Lung (tissue), 4 donors: ENCODE measurements around a stretch of chr10.

- PRO-cap = no peak
- RAMPAGE, long total RNA = no peak
- RRBS = no CpG with 5 or more reads among the region's 9 CpGs
Measured at GRCh38 chr10:127939175-127940345, 32.7 kb downstream of the PTPRE start.

GRCh38 chr10:128048739-128049325 lies 77.4 kb downstream of the MKI67 start:
- PRO-cap = no peak
- RAMPAGE, long total RNA = no peak
- RRBS = no CpG with 5 or more reads among the region's 9 CpGs

DNA sequence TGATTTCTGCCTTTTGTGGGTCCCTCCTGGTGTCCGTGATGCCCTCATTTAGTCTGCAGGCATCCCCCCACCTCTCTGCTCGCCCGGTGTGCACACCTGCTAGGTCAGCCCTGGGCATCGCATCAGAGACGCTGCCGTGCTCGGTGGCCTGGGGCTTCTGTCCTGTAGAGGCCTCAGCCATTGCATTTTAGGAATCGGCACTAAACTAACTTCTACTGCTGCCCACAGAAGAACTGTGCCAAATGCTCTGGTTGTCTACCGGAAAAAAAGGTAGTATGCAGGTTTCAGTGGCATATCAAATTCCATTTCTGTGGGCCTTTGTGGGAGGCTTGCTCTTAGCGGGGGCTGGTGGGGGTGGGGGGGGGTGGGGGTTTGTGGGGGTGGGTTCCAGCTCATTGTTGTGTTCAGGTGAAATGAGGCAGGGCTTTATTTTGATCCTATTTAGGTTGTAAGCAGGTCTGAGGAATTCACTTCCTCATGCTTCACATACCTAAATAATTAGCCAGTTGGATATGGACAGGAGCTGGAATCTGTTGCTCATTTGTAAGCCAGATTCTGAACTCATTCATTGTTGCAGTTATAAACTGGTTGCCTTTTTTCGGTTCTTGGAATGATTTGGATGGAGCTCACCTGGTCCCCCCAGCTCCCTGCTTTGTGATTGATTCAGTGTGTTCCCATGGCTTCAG lies 64.5 kb downstream of the MGMT start:
- PRO-cap = no peak
- RAMPAGE, long total RNA = no peak
- RRBS = no CpG with 5 or more reads among the region's 11 CpGs

GRCh38 chr10:129777577-129777987 lies 186.5 kb downstream of the EBF3 start:
- PRO-cap = no peak
- RAMPAGE, long total RNA = no peak
- RRBS = no CpG with 5 or more reads among the region's 19 CpGs

- PRO-cap = no peak
- RAMPAGE, long total RNA = no peak
- RRBS = 7% methylated on average over 8 of the region's 47 CpGs
Measured at GRCh38 chr10:129962594-129963273, 1.3 kb downstream of the EBF3 start.

DNA sequence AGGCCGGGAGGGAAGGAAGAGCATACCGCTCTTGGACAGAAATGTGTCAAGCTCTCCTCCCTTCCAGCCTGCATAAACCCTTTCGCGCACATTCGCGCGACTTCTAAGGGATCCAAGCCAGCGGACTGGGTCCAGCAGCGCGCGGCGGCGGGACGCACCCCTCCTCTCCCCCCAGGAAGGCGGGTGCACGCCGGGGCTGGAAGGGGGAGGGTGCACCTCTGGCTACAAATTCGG lies 6.6 kb upstream of the EBF3 start:
- PRO-cap = no peak
- RAMPAGE, long total RNA = no peak
- RRBS = no CpG with 5 or more reads among the region's 18 CpGs

DNA sequence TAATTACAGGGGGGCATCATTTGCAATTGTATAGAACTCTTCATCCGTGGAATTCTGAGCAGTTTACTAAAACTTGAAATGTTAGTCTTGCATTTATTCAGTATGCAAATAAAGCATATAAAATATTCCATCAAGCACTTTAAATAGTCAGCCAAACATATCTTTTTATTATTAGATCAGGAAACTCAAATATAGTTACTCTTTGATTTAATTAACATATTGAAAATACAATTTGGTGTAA lies 92.4 kb downstream of the GLRX3 start:
- PRO-cap = no peak
- RAMPAGE, long total RNA = no peak
- RRBS = no CpG with 5 or more reads among the region's 1 CpG

DNA sequence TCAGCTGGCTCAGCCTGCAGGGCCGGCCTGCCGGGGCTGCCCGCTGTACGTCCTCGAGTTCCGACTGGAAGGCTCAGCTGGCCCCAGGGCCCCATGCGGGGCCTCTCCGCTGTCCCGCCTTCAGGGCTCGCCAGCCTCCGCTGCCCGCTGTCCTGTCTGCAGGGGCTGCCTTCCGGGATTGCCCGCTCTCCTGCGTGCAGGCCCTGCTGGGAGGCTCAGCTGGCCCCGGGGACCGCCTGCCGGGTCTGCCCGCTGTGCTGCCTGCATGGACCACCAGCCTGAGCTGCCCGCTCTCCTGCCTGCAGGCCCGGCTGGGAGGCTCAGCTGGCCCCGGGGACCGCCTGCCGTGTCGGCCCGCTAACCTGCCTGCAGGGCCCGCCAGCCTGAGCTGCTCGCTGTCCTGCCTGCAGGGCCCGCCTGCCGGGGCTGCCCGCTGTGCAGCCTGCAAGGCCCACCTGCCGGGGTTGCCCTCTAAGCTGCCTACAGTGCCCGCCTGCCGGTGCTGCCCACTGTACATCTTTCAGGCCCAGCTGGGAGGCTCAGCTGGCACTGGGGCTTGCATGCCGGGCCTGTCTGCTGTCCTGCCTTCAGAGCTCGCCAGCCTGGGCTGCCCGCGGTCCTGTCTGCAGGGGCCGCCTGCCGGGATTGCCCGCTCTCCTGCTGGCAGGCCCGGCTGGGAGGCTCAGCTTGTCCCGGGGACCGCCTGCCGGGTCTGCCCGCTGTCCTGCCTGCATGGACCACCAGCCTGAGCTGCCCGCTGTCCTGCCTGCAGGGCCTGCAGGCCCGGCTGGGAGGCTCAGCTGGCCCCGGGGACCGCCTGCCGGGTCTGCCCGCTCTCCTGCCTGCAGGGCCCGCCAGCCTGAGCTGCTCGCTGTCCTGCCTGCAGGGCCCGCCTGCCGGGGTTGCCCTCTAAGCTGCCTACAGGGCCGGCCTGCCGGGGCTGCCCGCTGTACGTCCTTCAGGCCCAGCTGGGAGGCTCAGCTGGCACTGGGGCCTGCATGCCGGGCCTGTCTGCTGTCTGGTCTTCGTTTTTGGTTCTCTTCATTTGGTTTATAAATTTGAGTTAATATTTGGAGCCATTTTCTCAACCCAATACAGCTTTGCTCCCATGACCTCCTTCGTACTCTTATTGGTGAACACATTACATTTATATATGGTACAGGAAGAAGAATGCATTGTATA lies 165.1 kb downstream of the GLRX3 start:
- PRO-cap = bidirectional peak, plus-strand start at position 152 of the sequence, minus-strand start at position 138 of the sequence; bidirectional peak, plus-strand start at position 912 of the sequence, minus-strand start at position 752 of the sequence
- RAMPAGE, long total RNA = no peak
- RRBS = 30% methylated on average over 14 of the region's 63 CpGs

GRCh38 chr10:130628134-130628560 lies 492.0 kb downstream of the GLRX3 start:
- PRO-cap = no peak
- RAMPAGE, long total RNA = no peak
- RRBS = no CpG with 5 or more reads among the region's 8 CpGs

GRCh38 chr10:131260219-131260525 lies 51.3 kb downstream of the TCERG1L start:
- PRO-cap = no peak
- RAMPAGE, long total RNA = no peak
- RRBS = 91% methylated on average over 6 of the region's 24 CpGs

- PRO-cap = no peak
- RAMPAGE, long total RNA = no peak
- RRBS = no CpG with 5 or more reads among the region's 3 CpGs
Measured at GRCh38 chr10:131269436-131269785, 42.1 kb downstream of the TCERG1L start.

DNA sequence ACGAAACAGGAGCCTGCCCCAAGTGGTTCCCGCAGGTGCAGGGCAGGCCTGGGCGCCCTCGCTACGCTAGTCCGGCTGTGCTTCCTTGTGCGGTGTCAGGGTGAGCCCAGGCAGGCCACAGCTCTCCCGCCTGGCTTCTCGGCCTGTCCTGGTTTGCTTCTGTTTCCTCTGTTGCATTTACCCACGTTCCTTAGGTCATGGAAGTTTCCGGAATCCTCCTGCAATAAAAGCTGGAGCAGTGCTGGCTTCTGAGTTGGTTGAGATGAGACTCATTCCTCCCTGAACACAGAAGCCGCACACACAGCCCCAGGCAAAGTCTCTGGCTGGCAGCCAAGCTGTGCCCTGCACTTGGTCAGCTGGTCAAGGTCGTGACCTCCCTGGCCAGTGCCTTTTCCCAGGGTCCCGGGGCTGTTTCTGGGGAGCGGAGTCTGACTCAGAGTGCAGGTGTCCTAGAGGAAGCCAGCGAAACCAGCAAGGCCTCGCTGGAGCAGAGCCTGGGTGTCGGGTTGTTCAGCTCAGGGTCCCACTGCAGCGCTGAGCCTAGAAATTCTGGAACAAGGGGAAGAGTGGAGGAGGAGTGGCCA lies 245.8 kb upstream of the PPP2R2D start:
- PRO-cap = no peak
- RAMPAGE, long total RNA = no peak
- RRBS = no CpG with 5 or more reads among the region's 19 CpGs

DNA sequence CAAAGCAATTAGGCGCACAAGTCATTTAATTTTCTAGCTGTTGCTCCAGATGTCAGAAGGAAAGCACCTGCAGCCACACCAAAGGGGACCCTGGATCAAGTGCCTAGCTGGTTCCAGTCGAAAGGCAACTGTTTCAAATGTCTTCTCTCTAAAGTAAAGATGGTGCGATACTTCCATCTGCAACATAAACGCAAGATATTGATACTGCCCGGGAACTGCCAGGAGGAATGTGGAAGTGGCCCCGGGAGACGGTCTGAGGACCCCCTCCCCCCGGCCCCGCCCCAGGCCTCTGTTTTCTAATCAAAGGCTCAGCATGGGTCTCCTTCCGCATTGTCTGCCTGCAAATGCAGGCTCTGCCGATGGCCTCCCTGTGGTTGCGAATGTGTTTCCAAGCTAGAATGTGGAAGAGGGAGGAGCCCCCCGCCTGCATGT lies 224.1 kb upstream of the PPP2R2D start:
- PRO-cap = no peak
- RAMPAGE, long total RNA = no peak
- RRBS = no CpG with 5 or more reads among the region's 13 CpGs

GRCh38 chr10:131885227-131885930 lies 15.4 kb upstream of the PPP2R2D start:
- PRO-cap = no peak
- RAMPAGE, long total RNA = no peak
- RRBS = no CpG with 5 or more reads among the region's 32 CpGs

- PRO-cap = no peak
- RAMPAGE, long total RNA = no peak
- RRBS = no CpG with 5 or more reads among the region's 7 CpGs
Measured at GRCh38 chr10:131903432-131903971, 2.7 kb downstream of the PPP2R2D start.

DNA sequence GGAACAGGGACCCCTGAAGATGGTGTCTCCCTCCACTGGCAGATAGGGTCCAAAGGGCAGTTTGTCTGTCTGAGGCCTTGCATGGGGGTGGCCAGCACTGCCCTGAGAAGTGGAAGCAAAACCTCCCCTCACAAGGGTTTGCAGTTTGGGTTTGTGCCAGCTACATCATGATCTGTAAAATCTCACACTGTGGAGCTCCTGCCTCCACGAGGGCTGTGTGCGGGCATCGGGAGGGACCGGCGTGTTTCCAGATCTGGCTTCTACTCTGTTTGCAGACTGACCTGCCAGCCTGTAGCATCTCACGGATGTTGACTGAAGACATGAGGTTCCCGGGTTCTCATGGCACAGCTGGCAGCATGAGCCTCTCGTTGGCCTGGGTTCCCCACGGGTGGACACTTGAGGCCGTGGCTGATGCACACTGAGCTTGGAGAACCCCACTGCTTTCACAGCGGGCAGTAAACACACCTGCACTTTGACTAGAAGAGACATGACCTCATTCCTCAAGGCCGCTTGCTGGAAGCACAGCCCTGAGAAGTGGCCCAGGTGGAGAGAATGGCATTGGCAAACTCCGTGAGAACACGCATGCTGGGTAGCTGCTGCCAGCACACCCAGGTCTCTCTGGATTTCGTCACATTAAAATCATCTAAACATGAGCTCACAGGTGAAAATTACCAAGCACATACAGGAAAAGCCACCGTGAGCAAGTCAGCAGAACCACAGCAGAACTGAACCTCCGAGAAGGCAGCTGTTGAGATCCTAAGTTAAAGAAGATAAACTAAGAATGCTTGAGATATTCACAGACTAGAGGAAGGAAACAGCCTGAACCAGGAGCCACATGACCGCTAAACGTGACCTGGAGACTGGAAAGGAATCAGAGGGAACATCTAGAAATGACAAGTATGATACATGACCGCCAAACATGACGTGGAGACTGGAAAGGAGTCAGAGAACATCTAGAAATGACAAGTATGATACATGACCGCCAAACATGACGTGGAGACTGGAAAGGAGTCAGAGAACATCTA lies 32.6 kb downstream of the BNIP3 start:
- PRO-cap = no peak
- RAMPAGE, long total RNA = no peak
- RRBS = 97% methylated on average over 4 of the region's 23 CpGs

DNA sequence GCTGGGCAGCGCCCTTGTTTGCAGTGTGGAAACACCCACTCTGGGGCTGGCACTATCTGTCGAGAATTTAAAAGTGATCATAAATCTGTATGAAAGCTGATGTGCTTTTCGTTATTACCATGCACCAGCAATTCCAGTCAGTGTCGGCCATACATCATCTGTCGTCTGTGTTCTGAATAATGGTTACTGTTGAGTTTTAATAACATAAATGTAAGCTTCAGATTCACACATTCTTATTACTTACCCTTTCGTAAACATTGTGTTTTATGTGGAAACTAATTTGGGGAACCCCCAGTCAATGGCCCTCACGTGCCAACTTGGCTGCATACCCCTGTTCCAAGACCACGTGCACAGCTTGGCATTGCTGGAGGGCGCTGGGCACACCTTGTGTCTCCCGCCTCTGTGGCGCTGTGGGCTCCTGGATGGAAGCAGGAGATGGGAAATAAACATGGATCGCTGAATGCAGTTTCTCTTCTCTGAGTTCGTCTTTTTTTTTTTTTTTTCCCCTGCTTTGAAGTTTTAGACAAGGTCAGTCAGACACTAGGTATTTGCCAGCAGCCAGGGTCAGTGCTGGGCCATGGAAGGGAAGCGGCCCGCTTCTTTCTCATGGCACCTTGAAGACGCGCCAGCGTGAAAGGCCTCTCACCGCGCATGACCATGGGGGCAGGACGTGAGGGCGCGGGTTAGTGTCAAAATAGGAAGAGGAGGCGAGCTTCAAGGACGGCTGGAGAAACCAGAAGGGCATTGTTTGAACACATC lies 27.4 kb downstream of the BNIP3 start:
- PRO-cap = no peak
- RAMPAGE, long total RNA = no peak
- RRBS = no CpG with 5 or more reads among the region's 25 CpGs

DNA sequence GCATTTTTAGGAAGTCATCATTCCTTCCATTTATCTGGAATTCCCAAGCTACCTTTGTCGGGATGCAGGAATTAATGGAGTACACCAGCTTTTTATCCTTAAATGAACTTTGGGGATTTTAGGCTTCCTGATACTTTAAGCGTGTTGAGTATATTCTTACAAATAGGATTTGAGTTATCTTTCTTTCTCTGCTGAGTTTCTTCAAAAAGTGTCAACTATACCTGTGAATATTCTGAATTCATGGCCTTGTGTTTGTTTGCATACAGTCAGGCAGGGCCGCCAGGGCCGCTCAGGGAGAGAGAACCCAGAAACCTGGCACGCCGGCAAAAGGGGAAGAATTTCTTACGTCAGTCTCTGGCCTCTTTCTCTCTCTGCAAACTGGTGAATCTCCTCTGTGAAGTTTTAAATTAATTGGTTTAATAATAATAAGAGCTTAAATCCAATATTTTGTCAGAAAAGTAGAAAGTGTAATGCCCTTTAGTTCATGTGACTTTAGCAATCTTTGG lies 29.3 kb upstream of the BNIP3 start:
- PRO-cap = no peak
- RAMPAGE, long total RNA = no peak
- RRBS = no CpG with 5 or more reads among the region's 7 CpGs

DNA sequence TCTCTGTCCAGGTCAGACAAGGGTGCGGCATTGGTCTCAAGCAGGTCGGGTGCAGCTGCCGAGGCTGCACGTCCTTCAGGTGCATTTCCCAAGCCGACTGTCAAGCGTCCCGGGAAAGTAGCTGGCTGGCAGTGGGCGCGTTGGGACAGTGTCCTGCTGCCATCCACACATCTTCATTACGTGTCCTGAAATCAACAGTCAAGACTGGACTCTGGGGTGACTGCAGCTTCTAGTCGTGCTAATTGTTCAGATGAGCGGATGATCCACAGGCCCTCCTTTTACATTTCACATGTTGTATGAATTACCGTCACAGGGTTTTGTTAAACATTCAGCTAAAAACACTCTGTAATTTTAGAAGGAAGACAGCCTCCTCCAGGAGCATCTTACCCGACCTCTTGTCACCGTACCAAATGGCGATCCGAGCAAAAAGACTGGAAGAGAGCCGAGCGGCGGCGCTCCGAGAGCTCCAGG lies 19.3 kb downstream of the LRRC27 start:
- PRO-cap = no peak
- RAMPAGE, long total RNA = no peak
- RRBS = no CpG with 5 or more reads among the region's 22 CpGs

GRCh38 chr10:132395710-132396899 lies 895 bp upstream of the PWWP2B start:
- PRO-cap = bidirectional peak, plus-strand start at chr10:132396177, minus-strand start at chr10:132395852; bidirectional peak, plus-strand start at chr10:132396679, minus-strand start at chr10:132396624
- RAMPAGE, long total RNA = no peak
- RRBS = 3% methylated on average over 51 of the region's 127 CpGs